Sciatic nerve (tissue), 1 donor: ENCODE measurements around the gene CAP2.

GRCh38 chr6:17174591-17175004, 72.7 kb downstream of the STMND1 start:
- PRO-cap, result no peak

- PRO-cap, result no peak
Measured at GRCh38 chr6:17212405-17213153, 68.6 kb upstream of the RBM24 start.

- PRO-cap, result bidirectional peak, plus-strand start at chr6:17393712, minus-strand start at chr6:17393567
Measured at GRCh38 chr6:17392947-17393790, at the start of gene CAP2. CAP2 (plus strand) TSS chr6:17393595.

- PRO-cap, result no peak
Measured at GRCh38 chr6:17418727-17419153, 25.3 kb downstream of the CAP2 start.

GRCh38 chr6:17706991-17707314, 228 bp upstream of the NUP153 start:
- PRO-cap, result bidirectional peak, plus-strand start at chr6:17707077, minus-strand start at chr6:17706859

DNA sequence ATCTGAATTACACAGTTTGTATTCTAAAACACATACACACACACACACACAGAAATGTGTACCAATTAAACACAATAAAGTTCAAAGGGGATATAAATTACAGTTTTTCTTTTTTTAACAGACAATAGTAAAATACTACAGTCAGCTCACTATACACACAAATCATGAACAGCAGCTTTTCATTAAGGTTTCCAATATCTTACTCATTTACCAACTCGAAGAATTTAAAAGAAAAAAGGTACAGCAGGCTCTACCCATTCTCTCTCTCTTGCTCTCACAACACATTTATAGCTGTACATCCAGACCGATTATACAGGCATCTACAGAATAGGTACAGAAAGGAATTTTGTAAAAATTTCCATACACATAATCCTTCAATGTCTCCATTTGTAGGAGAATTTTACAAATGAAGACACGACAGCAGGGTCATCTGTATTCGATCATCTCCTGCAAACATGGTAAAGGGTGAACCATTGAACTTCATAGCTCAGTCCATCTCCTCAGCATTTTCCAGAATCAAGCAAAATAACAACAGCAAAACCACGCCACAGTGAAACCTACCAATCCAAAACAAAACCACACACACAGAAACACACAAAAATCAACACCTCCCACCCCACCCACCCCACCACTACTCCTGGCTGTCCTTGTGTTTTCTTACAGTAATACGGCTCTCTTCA, 52.7 kb upstream of the NUP153 start:
- PRO-cap, result no peak

- PRO-cap, result no peak
Measured at GRCh38 chr6:17837304-17837635, 130.5 kb upstream of the NUP153 start.

DNA sequence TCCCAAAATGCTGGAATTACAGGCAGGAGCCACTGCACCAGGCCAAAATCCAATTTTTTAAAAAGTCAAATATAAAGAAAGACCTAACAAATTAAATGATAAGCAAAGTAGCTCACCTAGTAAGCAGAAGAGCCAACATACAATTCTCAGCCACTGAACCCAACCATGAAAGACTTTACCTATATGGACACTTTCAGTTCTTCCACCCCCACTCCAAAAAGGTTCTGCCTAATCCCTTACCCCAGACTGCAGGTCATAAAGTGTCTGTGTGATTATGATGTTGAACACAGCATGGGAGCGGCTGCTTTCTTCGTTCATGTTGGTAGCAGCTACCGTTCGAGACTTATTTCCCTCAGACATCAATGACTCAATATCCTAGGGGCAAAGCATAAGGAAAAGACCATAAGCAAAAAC, 137.3 kb downstream of the KIF13A start:
- PRO-cap, result no peak

- PRO-cap, result no peak
Measured at GRCh38 chr6:17897664-17898126, 89.7 kb downstream of the KIF13A start.

GRCh38 chr6:17985325-17985675, 2.1 kb downstream of the KIF13A start:
- PRO-cap, result no peak

DNA sequence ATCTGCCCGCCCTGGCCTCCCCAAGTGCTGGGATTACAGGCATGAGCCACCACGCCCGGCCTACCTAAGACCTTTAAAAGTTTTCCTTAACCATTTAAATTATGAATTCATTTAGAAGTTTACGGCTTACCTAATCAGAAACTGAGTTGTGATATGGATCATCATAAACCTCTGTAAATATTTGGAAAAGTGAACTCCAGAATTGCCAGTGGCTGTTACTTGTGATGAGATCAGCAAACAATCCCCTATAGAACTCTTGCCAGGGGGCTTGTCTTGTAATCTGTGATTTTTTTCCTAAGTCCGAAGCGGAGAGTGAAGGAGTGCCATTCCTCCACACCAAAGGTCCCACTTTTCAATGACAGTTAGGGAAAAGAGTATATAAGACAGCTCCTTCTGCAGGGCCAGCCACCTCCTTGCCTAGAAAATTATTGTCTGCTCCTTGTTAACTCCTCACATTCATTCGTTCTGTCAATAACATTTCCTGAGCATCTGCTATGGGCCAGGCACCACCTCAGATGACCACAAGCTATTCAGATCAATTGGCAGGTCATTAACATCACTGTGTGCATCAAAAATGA, 64.3 kb upstream of the KIF13A start:
- PRO-cap, result no peak

DNA sequence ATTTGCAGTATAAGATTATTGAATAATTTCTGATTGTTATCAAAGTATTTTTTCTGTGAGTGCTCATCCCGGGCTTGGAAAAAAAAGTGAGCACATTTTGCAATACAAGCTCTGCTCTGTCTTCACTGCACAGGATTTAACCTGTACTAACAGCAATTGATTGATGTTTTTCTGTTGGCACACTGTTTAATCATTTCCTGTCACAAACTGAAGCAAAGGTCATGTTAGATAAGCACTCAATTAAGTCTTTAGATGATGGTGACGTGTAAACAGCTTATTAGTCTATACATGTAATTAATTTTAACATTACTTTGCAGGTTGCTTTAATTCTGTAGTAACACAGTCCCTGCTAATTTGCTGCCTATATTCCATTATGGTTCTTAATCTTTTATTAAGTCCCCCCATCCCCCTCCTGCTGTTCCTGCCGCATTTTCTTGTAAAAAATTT, 65.6 kb downstream of the NHLRC1 start:
- PRO-cap, result no peak

- PRO-cap, result no peak
Measured at GRCh38 chr6:18141692-18142253, 13.1 kb downstream of the TPMT start.

DNA sequence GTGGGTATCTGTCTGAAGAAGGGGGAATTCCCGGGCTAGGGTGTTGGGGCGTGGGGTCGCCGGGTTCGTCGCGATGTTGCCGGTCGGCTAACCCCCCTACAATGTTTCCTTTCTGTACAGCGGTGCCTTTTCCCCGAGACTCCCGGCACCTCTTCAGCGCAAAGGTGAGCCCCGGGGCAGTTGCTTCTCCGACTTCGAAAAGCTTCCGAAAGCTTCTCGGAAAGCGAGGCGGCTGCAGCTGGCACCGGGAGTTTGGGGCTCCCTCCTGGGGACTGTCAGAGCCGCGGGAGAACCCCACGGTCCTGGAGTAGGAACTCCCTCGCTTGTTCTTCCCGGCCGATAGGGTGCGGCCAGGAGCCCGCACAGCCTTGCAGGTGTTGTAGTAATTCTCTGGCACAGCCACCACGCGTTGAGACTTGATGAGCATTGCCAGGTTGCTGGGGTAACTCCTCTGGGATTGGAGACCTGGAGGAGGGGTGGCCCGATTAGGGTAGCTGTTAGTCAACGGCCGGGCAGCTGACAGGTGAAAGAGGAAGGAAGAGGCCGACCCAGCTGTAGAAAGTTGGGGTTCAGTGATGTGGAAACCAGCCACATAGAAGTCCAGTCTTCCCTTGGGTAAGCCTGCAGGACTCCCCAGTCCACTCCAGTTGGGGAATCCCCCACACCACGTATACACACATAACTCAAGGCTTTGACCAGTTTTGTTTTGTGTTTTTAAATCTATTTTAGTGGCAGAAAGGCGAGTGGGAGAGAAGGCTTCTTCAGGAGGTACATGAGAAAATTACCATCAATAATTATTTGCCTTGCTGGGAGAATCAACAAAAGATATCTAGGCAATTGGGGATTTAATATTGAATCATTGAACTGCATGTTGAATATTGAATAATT, 785 bp downstream of the KDM1B start:
- PRO-cap, result bidirectional peak, plus-strand start at position 522 of the sequence, minus-strand start at position 341 of the sequence

DNA sequence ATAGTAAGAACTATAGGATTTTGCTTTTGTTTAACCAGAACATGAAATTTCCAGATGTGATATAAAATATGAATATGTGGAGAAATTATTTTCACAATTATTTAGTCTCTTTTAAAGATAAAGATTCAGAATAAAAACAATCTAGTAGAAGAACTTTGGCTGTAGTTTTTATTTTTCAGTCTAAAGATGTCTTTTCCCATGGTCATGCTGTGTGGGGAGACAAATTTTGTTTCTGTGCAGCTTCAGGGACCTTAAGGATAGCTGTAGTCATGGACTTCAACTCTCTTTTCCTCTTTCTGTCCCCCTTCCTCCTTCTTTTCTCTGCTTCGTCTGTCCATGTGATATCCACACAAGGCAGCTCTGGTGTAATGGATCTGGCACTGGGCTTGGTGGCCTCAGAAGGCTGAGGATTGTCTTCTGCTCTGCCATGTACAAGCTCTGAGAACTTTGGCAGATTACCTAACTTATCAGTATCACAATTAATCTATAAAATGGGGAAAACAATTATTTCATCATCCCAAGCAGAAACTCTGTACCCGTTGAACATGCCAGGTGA, 10.4 kb downstream of the RNF144B start:
- PRO-cap, result no peak

DNA sequence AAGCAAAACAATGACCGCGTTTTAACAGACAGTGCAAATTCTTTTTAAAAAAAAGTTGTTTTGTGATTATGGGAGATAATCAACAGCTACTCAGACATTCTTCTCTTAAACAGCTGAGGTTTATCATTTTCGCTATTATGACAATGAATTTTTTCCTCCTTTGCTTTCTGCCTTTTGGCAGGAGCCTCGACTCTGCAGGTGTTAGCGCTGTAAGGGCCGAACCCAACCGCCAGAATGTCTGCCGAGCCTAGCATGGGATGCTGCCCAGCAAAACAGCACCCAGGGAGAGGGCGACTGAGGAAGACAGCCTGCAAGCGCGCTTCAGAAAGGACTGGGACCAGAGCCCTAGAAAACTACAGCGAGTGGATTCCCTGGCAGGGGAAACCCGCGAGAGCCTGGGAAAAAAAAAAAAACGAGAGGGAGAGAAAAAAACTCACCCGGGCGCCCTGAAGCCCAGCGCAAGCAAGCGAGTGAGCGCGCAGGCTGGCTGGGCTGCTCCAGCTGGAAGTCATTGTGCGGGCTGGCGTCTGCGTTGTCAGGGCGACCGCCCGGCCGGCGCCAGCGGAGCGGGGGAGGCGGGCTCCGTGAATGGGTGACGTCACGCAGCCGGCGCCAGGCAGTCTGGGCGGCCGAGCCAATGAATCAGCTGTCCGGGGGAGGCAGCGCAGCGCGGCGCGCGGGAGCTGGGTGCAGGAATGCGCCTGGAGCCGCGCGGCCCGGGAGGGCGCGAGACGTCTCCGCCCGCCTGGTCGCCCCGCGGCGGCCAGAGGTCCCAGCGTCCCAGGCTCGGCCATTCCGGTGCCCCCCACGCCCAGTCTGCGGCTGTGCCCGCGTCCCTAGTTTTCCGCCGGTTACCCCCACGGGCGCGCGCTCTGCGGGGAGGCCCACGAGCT, 32.7 kb upstream of the ID4 start:
- PRO-cap, result bidirectional peak, plus-strand start at position 232 of the sequence, minus-strand start at position 240 of the sequence; bidirectional peak, plus-strand start at position 667 of the sequence, minus-strand start at position 327 of the sequence

DNA sequence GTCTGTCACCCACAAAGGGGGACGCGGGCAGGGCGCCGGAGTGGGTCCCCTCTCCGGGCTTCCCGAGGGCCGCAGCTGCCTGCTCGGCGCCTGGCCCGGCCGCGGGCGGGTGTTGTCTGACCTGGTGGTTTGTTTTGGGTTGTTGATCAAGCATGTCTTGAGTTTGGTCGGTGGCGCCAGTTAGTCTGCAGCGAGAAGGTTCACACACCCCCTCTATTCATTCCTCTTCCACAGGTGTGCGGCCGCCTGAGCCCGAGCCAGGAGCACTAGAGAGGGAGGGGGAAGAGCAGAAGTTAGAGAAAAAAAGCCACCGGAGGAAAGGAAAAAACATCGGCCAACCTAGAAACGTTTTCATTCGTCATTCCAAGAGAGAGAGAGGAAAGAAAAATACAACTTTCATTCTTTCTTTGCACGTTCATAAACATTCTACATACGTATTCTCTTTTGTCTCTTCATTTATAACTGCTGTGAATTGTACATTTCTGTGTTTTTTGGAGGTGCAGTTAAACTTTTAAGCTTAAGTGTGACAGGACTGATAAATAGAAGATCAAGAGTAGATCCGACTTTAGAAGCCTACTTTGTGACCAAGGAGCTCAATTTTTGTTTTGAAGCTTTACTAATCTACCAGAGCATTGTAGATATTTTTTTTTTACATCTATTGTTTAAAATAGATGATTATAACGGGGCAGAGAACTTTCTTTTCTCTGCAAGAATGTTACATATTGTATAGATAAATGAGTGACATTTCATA, 2.0 kb downstream of the ID4 start:
- PRO-cap, result bidirectional peak, plus-strand start at position 266 of the sequence, minus-strand start at position 118 of the sequence

DNA sequence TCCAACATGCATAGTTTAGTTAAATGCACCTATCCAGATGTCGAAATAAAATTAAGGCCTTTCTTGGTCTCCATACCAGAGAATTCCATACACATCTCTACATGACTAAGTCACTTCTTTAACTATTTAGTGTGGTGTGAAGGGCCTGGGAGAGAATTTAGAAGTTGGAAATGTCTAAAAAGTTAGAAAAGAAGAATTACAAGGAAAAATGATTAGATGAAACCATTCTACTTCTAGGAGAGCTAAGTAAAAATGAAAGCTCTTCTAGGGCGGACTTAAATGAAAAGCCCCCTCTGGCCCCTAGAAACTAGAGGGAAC, 65.6 kb downstream of the ID4 start:
- PRO-cap, result no peak

DNA sequence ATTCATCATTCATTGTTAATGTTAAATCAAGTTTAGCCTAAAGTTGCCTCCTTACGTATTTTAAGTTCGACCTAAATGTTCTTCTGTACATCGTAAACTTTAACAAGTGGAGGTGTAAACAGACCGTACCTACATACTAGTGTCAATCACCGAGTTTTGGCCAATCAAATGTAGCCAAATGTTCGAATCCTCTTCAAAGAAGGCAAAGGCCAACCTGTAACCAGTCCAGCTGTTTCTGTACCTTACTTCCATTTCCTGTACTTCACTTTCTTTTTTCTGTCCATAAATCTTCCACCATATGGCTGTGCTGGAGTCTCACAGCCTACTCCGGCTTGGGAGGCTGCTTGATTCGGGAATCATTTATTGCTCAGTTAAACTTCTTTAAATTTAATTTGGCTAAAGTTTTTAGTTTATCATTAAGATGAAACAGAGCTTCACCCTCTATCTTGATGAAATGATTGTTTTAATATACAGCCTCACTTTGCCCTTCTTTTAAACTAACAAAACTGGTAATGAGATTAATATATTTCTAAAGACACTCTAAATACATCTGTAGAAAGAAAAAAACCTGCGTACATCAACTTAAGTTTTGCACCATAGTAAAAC, 13.3 kb downstream of the MBOAT1 start:
- PRO-cap, result no peak

DNA sequence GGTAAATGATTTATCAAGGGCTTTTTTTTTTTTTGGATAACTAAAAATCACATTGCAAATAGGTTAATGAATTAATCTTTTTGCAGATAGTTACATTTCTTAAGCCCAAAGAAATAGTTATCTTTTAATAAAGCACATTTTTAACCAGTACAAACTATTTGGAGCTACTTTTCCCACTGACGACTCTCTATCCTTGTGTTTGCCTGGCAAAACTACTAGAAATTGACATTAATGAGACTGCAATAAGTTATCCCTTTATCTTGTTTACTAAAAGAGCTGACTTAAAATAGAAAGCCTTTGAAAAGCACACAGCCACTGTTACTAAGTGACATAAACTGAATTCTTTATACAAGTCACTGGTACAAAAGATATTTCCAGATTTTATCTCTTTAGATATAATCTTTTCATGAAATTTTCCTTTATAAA, 9.7 kb downstream of the MBOAT1 start:
- PRO-cap, result no peak